ENCODE measurements around the genes HAPLN4 and GMIP.

GRCh38 chr19:18668956-18669685 lies 14.4 kb upstream of the CRTC1 start:
- RRBS, result 90% methylated on average over 19 of the region's 44 CpGs

- RRBS, result no CpG with 5 or more reads among the region's 8 CpGs
Observed at GRCh38 chr19:18765073-18765618, 26.0 kb downstream of the COMP start.

- RRBS, result no CpG with 5 or more reads among the region's 13 CpGs
Observed at GRCh38 chr19:18853901-18854371, 22.2 kb downstream of the UPF1 start.

DNA sequence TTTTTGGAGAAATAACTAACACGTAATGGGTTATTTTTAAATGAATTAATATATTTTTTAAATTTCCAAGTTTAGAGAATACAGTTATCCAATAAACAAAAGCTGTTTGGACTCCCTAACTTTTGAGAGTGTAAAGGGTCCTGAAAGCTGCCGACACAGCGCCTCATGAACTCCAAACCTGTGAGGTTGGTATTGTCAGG lies 26.9 kb downstream of the UPF1 start:
- RRBS, result no CpG with 5 or more reads among the region's 3 CpGs

DNA sequence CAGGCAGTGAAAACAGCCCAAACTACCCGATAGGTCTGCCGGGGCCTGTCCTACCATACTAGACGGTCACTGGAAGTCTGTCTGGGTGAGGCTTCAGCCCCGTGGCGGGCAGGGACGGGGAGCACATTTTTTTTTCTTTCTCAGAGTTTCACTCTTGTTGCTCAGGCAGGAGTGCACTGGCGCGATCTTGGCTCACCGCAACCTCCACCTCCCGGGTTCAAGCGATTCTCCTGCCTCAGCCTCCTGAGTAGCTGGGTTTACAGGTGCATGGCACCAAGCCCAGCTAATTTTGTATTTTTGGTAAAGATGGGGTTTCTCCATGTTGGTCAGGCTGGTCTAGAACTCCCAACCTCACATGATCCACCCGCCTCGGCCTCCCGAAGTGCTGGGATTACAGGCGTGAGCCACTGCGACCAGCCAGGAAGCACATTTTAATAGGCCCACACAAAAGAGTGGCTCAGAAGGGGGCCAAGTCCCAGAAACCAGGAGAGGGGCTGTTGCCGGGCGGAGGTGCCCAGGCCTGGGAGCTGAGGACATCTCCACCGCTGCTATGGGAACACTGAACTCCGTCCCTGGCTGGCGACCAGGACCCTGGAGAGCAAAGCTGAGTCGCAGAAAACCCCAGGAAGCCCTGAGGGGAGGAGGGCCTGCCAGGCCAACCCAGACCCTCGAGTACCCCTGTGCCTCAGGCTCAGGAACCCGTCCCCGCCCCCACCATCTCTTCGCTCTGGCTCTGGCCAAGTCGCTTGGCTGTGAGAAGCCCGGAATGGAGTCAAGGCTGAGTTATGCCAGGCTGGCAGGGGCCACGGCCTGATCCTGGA lies 8.1 kb upstream of the CERS1 start:
- RRBS, result no CpG with 5 or more reads among the region's 29 CpGs

DNA sequence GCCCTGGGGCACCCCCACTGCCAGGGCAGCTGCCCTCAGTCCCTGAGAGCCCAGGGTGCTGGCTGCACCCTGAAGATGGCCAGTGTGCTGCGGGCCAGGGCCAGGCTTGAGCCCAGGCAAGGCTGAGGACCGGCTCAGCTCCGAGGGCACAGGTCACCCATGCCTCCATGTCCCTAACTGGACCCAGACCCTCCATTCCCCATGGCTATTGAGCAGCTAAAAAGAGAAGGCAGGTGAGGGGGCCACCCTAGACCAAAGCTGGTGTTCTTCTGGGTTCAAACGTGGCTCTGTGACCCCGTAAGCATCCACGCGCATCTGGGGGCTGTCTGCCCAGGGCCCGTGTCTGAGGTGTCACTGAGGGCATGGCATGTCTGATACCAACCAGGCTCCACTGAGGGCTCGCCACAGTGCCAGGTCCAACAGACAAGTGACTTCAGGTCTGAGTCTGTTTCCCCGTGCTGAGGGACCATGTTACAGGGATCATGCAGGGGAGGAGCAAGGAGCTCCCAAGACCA lies 11.6 kb downstream of the COPE start:
- RRBS, result no CpG with 5 or more reads among the region's 10 CpGs

GRCh38 chr19:19262652-19263198 lies at the start of gene HAPLN4:
Gene HAPLN4, minus strand, starts transcription at chr19:19262804.
- RRBS, result no CpG with 5 or more reads among the region's 30 CpGs

- RRBS, result no CpG with 5 or more reads among the region's 15 CpGs
Observed at GRCh38 chr19:19357871-19358560, 37.4 kb downstream of the MAU2 start.

DNA sequence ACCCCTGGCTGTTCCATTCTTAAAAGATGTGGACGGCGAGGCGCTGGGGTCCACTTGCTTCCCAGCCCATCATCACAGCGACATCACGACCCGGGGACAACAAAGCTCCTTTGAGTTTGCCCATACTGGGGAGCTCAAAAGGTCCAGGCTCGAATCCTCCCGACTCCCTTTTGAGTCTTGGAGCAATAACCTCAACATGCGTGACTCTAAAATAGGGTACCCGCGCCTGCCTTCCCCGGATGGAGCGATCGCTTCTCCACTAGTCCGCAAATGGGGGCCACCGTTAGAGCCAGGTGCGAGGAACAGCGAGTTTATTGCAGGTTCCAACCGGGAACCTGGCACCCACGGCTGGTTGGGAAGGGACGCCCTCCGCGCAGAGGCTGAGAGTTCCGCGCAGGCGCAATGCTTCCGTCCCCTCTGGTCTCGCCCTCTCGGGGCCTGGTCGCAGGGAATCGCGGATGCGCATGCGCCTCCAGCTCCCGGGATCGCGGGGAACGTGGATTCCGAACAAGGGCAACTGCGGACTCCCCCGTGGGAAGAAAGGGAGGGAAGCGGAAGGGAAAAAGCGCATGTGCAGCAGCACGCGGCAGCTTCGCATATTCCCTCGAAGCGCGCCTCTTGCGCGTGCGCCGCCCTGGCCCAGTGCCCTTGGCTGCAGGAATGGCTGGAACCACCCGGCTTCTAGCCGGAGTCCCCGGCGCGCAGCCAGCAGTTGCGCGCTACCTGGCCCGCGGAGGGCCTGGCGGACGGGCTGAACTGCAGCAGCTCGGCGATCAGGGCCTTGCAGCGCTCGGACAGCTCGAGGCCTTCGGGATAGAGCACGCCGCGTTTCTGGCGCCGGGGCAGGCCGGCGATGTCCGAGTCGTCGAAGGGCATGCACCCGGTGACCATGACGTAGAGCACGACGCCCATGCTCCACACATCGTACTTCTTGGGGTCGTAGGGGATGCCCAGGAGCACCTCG lies 1.1 kb downstream of the TSSK6 start:
- RRBS, result 90% methylated on average over 7 of the region's 87 CpGs

DNA sequence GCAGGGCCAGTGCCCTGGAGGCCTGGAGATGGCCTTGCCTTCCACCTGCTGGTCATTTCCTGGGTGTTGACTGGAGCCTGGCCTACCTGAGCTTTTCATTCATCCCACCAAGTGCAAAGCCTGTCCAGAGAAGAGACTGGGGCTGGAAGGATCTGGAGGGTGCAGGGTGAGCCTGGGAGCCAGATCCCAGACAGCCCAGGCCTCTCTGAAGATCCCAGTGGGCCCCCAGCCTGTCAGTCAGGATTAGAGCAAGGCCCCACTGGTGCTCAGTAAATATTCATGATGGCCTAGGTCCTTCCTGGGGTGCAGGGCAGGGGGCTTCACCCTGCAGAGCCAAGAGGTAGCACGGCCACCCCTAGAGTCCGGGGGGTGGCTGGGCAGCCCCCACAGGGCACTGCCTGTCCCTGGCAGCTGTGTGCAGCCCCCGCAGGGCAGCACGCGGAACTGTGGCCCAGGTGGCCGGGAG lies 3.3 kb upstream of the YJEFN3 start:
- RRBS, result 93% methylated on average over 4 of the region's 6 CpGs

GRCh38 chr19:19643498-19643845 lies at the start of gene GMIP:
Gene GMIP, minus strand, starts transcription at chr19:19643657.
- RRBS, result 0% methylated on average over 11 of the region's 33 CpGs

GRCh38 chr19:19660930-19662278 lies 2.1 kb downstream of the ATP13A1 start:
- RRBS, result 72% methylated on average over 2 of the region's 32 CpGs

GRCh38 chr19:19663054-19663518 lies 390 bp downstream of the ATP13A1 start:
- RRBS, result under 1% methylated on average over 10 of the region's 39 CpGs

DNA sequence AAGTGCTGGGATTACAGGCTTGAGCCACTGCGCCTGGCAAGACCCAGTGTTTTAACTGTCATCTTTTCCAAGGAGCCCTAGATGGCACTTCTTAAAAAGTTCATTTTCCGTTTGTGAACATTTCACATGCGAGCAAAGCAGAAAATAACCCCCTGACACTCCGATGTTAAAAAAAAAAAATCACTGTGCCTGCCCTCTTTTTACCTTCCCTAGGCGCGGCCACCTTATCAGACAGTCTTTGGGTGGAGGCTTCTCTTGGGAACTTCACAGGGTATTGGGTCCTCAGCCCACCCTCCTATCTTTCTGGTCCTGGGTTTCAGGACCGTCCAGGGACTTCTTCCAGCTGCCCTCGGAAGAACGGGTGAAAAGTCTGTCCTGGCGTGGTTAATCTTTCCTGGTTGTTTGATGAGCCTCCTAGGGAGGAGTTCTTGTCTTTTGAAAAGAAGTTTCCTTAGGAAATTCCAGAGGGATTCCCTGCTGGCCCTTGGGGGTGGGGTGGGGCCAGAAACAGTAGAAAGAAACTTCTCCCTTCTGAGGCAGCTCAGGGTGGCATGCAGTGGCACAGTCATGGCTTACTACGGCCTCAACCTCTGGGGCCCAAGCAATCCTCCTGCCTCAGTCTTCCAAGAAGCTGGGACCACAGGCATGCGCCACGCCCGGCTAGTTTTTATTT lies 1.2 kb downstream of the ZNF101 start:
- RRBS, result no CpG with 5 or more reads among the region's 14 CpGs

- RRBS, result no CpG with 5 or more reads among the region's 52 CpGs
Observed at GRCh38 chr19:19775696-19777067, 43.3 kb upstream of the ZNF14 start.

- RRBS, result no CpG with 5 or more reads among the region's 19 CpGs
Observed at GRCh38 chr19:19866679-19867143, 1.0 kb downstream of the ZNF253 start.

DNA sequence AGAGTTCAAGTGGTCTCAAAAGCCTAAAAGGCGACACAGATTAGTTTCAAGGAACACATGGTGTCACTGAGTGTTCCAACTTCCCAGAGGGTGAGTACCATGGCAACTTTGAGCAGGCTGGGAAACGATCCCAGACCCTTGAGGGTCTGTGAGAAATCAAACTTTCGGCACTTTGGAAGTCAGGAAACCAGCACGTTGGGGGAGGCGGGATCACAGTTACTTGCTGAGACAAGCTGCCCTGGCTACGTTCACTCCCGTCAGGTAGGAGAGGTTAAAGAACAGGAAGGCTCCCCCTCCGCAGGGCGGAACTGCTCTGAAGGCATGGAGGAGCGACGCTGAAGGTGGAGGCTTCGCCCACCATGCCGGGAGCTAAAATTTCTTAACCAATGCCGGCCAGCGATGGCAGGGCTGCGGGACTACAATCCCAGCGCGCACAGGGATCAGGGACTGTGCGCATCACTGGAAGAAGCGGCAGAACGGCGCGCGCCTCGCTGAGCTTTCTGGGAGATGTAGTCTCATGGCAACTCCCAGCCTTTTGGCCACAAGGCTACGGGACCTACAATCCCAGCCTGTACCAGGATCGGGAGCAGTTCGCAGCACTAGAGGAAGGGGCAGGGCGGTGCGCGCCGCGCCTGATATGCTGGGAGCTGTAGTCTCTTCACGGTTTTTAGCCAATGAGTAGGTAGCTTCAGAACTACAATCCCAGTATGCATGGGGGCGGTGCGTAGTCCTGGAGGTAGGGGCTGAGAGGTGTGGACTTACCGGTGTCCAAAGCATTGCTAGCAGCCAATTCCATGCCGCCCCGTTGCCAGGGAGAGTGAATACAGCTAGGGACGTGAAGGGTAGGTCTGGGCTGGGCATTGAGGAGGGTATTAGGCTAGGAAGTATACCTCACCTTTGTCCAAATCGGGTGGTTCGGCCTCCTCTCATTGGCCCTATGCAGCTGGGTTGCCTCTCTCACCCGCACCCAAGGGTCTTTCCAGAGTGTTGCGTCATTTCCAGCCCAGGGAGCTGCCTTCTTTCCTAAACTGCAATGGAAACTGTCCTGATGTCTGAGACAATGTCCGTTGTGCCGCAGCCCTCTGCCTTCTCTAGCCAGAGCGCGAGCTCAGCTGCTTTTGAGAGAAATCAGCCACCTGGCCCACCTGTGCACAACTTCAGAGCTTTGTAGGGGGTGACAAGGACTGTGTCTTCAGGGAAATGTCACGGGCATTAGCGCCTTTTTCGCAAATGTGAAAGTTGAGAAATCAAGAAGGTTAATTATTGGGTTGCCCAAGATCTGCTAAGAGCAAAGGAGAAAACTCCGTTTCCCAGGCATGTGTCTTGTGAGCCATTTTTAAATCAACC lies 12.8 kb upstream of the ZNF682 start:
- RRBS, result no CpG with 5 or more reads among the region's 52 CpGs

DNA sequence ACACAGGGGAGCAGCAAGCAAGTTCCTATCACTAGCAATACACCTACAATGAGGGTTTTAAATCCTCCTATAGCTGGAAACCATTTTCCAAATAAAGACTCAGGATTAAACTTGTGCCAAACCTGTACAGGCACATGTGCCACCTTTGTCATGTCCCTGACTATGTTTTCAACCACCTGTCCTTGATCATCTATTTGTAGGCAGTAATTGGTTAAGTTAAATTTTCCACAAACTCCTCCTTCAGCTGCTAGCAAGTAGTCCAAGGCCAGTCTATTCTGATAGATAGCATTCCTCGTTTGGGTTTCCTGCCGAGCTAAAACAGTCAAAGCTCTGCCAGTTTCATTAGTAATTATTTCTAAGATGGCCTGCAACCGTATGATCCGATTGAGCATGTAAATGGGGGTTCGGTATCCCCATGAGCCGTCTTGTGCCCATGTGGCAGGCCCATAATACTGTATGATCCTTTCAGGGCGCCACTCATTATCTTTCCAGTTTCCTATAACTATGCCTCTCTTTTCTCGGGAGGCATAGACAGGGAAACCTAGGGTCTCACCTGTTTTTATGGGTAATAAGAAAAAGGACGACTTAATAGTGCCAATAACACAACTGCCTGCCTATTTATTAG lies 28.5 kb upstream of the ZNF66 start:
- RRBS, result no CpG with 5 or more reads among the region's 9 CpGs

- RRBS, result no CpG with 5 or more reads among the region's 13 CpGs
Observed at GRCh38 chr19:20749912-20750528, 26.1 kb upstream of the ZNF66 start.

DNA sequence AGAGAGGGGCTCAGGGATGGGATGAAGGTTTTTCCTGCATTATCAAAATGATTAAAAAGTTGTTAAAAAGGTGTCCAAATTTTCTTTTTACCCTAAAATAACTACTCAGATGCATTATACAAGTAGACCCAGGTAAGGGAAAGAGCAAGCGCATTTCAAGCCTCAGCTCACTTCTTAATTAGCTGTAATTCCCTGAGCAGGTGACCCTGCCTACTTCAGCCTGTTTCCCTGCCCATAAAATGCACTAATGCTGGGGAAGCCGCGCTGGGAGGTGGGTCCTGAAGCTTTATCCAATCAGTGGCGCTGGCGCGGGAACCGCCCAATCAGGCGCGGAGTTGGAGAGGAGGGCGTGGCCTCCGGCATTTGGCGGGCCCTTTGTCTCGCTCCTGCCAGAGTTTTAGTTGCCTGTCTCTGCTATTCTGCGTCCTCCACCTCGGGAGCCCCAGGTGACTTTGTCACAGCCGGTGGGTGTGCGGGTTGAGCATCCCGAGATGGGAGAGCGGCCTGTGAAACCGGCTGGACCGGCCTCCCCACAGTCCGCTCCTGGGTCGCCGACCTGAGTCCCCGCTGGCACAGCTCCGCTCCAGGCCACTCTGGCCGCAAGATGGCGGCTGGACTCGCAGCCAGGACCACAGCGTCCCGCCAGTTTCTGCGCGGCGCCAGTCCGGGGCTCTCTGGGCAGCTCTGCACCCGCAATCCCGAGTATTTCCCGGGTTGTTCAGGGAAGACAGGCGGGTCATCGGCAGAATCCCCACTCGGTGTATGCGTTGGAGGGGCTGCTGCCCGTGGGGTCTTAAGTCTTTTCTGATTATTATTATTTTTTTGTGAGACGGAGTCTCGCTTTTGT lies 30.7 kb upstream of the ZNF429 start:
- RRBS, result 37% methylated on average over 9 of the region's 45 CpGs

All from BE2C (cell line).